H1 (cell line): ENCODE measurements around a stretch of chr9.

DNA sequence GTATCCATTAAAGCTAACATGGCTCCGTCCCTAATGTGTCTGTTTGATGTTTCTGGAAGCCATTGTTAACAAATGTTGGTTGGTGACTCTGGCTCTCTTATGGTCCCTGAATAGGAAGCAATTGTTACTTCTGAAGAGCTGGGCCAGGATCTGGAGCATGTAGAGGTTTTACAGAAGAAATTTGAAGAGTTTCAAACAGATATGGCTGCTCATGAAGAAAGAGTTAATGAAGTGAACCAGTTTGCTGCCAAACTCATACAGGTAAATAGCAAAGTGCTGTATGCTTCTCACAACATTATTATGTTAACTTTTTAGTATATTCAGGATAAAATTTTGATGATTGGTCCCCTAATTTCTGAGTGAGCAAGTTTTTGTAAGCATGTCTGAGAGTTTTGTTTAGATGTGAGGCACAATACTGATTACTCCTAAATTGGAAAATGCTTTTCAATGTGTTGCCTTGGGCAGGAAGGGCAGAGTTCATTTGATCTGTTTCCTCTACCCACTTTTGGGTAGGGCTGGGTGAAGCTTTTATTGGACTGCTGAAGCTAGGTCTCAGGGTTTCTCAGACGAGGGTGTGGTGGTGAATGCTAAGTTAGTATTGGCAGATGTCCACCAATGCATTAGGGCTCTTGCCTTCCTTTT lies 22.8 kb downstream of the SPTAN1 start:
- RRBS = no CpG with 5 or more reads among the region's 2 CpGs
CAGE:
- cytosol, long polyA plus RNA = no peak
- long polyA plus RNA = no peak
- nucleus, long polyA plus RNA = no peak

DNA sequence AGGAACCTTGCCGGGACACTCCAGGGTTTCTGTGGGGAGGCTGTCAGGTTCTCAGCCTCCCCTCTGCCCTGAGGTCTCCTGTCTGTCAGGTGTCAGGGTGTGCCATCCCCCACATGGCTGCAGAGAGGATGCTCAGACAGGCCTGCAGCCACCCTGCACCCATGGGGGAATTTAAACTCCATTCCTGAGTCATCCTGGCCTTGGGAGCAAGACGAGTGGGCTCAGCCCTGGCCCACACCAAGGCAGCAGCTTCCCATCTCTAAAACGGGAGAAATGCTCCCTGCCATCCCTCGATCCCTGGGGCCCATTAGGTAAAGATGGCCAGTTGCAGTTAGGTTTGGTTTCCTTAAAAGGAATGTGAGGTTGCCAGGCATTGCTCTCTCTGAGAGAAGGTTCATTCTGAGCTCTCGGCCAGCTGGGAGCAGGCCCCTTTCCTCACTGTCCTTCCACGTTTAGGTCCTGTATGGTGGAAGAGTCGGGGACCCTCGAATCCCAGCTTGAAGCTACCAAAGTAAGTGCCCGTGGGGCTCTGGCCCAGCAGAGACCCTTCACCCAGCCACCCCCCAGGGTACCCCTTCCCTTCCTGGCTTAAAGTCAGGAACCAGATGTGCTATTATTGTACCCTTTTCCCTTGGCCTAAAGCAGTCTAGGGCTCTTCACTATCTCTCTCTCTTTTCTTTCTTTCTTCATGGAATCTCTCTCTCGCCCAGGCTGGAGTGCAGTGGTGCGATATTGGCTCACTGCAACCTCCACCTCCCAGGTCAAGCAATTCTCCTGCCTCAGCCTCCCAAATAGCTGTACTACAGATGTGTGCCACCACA lies 26.6 kb downstream of the DYNC2I2 start:
- RRBS = no CpG with 5 or more reads among the region's 11 CpGs
CAGE:
- cytosol, long polyA plus RNA = no peak
- long polyA plus RNA = no peak
- nucleus, long polyA plus RNA = no peak

DNA sequence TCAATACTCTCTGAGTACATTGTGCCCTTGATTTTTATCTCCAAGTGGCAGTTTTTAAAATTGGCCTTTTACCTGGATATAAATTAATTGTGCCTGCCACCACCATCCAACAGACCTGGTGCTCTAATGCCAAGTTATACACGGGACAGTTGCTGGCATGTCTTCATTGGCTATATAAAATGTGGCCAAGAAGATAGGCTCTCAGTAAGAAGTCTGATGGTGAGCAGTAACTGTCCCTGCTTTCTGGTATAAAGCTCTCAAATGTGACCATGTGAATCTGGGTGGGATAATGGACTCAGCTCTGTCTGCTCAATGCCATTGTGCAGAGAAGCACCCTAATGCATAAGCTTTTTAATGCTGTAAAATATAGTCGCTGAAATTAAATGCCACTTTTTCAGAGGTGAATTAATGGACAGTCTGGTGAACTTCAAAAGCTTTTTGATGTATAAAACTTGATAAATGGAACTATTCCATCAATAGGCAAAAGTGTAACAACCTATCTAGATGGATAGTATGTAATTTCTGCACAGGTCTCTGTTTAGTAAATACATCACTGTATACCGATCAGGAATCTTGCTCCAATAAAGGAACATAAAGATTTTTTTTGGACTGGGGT lies 6.4 kb upstream of the PKN3 start:
- RRBS = no CpG with 5 or more reads among the region's 3 CpGs
CAGE:
- cytosol, long polyA plus RNA = no peak
- long polyA plus RNA = no peak
- nucleus, long polyA plus RNA = no peak

DNA sequence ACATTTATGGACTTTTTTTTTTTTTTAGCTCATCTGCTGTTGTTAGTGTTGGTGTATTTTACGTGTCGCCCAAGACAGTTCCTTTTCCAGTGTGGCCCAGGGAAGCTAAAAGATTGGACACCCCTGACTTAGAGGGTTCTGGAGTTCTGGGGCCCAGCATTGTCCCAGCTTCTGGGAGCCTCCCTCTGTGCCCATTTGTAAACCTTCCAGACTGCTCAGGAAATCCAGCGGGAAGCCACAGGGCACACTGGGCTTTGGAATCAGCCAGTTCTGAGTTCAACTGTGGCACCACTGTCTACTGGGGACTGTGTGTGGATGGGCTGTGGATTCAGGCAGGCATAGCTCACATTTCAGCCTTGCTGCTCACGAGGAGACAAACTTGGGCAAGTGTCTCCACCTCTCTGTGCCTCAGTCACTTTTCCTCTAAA lies 9.6 kb downstream of the ZER1 start:
- RRBS = no CpG with 5 or more reads among the region's 4 CpGs
CAGE:
- cytosol, long polyA plus RNA = no peak
- long polyA plus RNA = no peak
- nucleus, long polyA plus RNA = no peak

- RRBS = 86% methylated on average over 2 of the region's 9 CpGs
CAGE:
- cytosol, long polyA plus RNA = no peak
- long polyA plus RNA = no peak
- nucleus, long polyA plus RNA = no peak
Observed at GRCh38 chr9:128762723-128763537, 8.8 kb downstream of the ZER1 start.

DNA sequence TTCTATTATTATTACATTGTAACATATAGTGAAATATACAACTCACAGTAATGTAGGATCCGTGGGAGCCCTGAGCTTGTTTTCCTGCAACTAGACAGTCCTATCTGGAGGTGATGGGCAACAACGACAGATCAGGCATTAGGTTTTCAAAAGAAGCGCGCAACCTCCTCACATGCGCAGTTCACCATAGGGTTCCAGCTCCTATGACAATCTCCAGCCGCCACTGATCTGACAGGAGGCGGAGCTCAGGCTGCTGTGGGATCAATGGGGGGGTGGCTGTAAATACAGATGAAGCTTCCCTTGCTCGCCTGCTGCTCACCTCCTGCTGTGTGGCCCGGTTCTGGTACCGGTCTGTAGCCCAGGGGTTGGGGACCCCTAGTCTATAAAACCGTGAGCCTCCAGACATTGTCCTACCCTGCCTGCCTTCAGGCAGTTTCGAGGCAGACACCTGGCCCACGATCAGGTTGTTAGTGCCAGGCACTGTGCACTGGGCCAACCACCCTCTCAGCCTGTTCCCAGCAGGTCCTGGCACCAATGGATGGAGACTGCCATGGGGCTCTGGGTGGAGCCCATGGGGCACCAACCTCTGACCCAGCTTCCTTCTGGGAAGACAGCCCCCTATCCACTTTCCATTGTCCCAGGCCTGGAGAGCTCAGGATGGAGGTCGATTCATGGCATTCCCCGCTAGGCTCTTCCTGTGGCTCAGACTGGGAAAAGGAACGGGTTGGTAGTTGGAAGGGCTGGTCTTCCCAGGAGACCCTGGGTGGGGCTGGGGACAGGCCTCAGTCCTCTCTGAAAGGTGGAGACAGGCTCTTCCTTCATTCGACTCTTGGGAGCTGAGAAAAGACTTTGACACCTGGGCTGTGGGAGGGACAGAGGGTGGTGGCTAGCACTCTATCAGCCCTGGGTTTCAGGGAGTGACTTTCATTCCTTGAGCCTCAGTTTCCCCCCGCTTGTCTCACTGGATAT lies 1.7 kb downstream of the ENDOG start:
- RRBS = no CpG with 5 or more reads among the region's 18 CpGs
CAGE:
- cytosol, long polyA plus RNA = no peak
- long polyA plus RNA = no peak
- nucleus, long polyA plus RNA = no peak

- RRBS = no CpG with 5 or more reads among the region's 3 CpGs
CAGE:
- cytosol, long polyA plus RNA = no peak
- long polyA plus RNA = no peak
- nucleus, long polyA plus RNA = no peak
Observed at GRCh38 chr9:128915640-128915871, 5.2 kb upstream of the PHYHD1 start.

DNA sequence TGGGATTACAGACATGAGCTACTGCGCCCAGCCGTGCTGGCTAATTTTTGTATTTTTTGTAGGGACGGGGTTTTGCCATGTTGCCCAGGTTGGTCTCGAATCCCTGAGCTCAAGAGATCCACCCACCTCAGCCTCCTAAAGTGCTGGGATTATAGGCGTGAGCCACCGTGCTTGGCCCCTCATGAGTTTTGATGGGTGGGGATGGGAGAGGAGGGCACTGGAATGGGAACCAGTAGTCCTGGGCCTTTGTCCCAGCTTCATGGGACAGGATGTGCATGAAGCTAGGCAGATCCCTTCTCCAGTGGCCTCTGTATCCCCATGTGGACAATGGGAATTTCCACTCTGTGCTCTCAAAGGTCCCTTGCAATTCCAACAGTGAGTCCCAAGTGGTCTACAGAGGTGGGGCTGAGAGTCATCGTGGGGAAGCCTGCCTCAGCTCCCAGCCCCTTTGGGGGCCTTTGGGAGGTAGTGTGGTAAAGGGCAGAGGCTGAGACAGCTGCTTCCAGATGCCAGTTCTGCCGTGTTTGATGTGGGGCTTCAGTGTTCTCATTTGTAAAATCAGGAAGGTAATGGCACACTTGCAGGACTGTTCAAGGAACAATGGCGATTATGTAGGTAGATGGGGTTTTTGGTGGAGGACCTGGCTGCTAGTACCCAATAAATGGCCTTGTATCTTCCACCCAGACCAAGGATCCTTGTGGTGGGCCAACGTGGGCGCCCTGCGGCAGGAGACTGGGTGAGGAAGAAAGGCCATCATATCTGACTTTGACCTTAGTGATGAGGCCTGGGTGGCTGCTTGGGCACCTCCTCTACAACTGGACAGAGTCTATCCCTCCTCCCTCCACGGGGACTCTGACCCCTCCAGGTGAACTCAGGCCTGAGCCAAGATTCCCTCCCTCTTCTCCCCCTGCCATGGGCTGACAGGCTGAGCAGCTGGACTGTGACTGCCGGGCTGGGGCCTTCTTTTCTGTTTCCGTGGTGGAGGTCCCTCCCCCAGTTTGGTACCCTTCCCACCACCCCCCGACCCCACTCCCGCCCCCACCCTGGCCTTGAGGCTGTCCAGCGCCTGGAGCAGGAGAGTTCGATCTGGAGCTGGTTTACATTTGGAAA lies 1.7 kb upstream of the PHYHD1 start:
- RRBS = no CpG with 5 or more reads among the region's 19 CpGs
CAGE:
- cytosol, long polyA plus RNA = no peak
- long polyA plus RNA = no peak
- nucleus, long polyA plus RNA = no peak

DNA sequence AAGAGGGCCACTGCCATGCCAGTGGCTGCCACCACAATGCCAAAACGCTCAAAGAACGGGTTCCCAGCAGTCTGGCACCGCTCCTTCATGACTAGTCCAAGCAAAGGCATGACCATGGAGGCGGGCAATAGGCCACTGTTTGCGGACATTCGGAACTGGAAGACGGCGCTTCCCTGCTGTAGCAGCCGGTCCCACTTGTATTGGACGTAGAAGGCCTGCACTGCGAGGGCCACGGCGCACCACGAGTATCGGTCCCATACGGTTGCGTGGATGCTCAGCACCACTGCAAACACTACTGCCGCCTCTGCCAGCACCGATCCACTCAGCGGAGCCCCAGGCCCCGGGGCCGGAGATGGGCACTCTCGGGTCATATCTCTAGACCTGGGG lies 477 bp downstream of the DOLK start:
- RRBS = no CpG with 5 or more reads among the region's 23 CpGs
CAGE:
- cytosol, long polyA plus RNA = no peak
- long polyA plus RNA = no peak
- nucleus, long polyA plus RNA = no peak

DNA sequence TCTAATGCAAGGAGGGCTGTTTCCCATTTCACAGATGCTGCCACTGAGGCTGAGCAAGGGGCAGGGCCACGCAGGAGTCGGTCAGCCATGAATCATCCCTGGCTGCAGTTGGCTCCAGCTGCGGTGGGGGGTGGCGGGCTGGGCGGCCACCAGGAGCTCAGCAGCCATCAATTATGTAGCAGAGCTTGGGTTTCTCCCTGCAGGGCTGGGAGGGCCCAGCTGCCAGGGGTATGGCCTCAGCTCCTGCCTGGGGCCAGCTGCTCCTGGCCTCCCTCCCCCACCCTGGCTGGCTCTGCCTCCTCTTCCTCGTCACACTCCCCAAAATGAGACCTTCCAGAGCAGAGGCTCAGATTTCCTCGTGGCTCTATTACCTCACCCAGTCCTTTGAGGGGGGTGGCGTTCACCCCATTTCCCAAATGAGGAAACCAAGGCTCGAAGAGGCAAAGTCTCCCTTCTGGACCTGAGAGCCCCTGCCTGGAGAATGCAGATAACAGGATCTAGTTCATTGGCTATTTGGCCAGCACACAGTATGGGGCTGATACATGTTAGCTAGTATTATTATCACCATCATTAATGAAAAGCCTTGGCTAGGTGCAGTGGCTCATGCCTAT lies 4.5 kb downstream of the SH3GLB2 start:
- RRBS = no CpG with 5 or more reads among the region's 9 CpGs
CAGE:
- cytosol, long polyA plus RNA = no peak
- long polyA plus RNA = no peak
- nucleus, long polyA plus RNA = no peak

- RRBS = 95% methylated on average over 1 of the region's 27 CpGs
CAGE:
- cytosol, long polyA plus RNA = no peak
- long polyA plus RNA = no peak
- nucleus, long polyA plus RNA = no peak
Observed at GRCh38 chr9:129069063-129069792, 11.7 kb upstream of the DOLPP1 start.

GRCh38 chr9:129175595-129176606 lies 2.2 kb downstream of the IER5L start:
- RRBS = under 1% methylated on average over 6 of the region's 54 CpGs
CAGE:
- cytosol, long polyA plus RNA = no peak
- long polyA plus RNA = no peak
- nucleus, long polyA plus RNA = no peak

- RRBS = 95% methylated on average over 1 of the region's 8 CpGs
CAGE:
- cytosol, long polyA plus RNA = no peak
- long polyA plus RNA = no peak
- nucleus, long polyA plus RNA = no peak
Observed at GRCh38 chr9:129183941-129184412, 5.9 kb upstream of the IER5L start.

- RRBS = no CpG with 5 or more reads among the region's 17 CpGs
CAGE:
- cytosol, long polyA plus RNA = no peak
- long polyA plus RNA = start-site peak on the plus strand at chr9:129208879-129208941, 40 and 26 reads in 2 replicates
- nucleus, long polyA plus RNA = start-site peak on the plus strand at chr9:129208894-129208918, 55 reads
Observed at GRCh38 chr9:129208150-129208996, 30.3 kb upstream of the IER5L start.

GRCh38 chr9:129237092-129237689 lies 59.1 kb upstream of the IER5L start:
- RRBS = no CpG with 5 or more reads among the region's 13 CpGs
CAGE:
- cytosol, long polyA plus RNA = no peak
- long polyA plus RNA = no peak
- nucleus, long polyA plus RNA = no peak

DNA sequence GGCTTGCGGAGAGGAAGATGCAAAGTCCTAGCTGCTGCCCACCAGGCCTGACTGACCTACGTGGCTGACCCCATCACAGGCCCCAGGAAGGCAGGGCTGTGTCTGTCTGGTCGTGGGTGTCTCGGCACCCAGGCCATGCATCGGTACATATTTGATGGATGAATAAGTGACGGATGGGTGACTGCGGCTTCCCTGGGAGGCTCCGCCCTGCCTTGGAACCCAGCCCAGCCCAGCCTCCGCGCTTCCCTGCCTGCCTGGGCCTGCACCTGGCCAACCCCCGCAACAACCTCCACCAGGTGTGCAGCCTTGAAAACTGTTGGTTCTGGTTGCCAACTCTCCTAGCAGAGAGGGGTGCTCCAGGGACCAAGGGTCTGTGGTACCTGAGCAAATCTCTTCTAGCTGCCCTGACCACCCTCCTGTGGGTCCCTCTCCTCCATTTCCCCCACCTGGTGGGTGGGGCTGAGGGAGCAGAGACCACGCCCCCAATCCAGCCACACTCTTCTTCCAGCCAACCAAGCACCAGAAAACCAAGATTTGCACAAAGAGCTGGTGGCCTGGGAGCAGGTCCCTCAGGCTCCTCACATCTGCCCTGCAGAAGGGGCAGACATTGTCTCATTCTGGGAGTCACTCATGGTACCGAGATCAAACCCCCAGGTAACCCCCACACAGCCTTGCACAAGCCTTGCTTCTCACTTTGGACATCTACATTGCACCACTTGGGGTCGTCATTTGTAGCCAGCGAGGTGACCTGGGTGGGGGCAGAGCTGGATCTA lies 100.5 kb upstream of the IER5L start:
- RRBS = no CpG with 5 or more reads among the region's 15 CpGs
CAGE:
- cytosol, long polyA plus RNA = no peak
- long polyA plus RNA = no peak
- nucleus, long polyA plus RNA = no peak

GRCh38 chr9:129336410-129337395 lies 158.6 kb upstream of the IER5L start:
- RRBS = 3% methylated on average over 31 of the region's 60 CpGs
CAGE:
- cytosol, long polyA plus RNA = no peak
- long polyA plus RNA = no peak
- nucleus, long polyA plus RNA = start-site peak on the plus strand at chr9:129336883-129336927, 8 reads

GRCh38 chr9:129382378-129382938 lies 204.4 kb upstream of the IER5L start:
- RRBS = no CpG with 5 or more reads among the region's 2 CpGs
CAGE:
- cytosol, long polyA plus RNA = no peak
- long polyA plus RNA = no peak
- nucleus, long polyA plus RNA = no peak

DNA sequence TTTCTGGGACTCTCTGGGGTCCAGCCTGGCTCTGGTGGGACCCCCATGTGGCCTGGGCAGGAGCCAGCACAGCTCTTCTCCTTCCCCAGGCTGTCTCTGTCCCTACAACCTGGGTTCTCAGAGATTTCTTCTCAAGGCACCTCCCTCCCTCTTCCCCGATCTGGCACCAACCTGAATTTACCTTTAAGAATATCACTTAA lies 218.0 kb downstream of the C9orf50 start:
- RRBS = no CpG with 5 or more reads among the region's 1 CpG
CAGE:
- cytosol, long polyA plus RNA = no peak
- long polyA plus RNA = no peak
- nucleus, long polyA plus RNA = no peak

DNA sequence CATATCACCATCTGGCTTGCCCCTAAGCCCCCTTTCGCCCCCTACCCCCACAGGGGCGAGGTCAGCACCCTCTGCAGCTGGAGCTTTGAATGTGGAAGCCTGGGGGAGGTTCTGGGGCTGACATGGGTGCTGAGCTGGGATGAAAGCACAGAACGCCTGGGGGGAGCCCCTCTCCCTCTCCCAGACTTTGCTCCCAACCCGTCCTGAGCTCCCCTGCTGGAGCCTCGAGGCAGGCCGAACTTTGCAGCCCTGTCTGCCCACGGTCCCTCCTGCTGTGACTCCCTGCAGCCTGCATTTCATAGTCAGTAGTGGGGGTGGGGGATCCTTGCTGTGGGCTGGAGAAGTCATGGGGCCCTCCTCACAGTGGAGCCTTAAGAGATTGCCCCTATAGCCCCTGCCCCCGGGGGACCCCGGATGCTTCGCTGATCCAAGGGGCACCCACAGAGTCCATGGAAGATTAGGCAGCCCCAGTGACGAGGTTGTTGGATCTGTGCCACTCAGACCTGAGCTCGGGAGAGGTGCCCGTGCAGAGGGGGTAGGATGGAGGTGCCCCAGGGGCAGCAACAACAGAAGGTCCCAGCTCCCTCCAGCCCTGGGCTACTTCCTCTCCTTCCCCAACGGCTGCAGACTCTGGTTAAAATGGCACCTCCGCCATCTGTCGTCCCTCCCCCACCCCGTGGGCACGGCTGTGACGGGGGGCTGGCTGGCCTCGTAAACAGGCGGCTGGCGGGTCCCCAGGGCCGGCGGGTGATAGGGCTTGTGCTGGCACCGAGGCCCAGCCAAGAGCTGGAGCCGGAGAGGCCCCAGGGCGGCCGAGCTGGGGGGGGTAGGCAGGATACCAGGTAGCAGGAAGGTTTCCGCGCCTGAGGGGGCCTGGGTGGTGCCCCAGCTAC lies 162.0 kb downstream of the C9orf50 start:
- RRBS = 20% methylated on average over 4 of the region's 30 CpGs
CAGE:
- cytosol, long polyA plus RNA = no peak
- long polyA plus RNA = no peak
- nucleus, long polyA plus RNA = no peak